ENCODE data around the genes PTPN7 and FMOD.

GRCh38 chr1:202076066-202076540, 46.6 kb upstream of the GPR37L1 start:
- RRBS = no CpG with 5 or more reads among the region's 6 CpGs

DNA sequence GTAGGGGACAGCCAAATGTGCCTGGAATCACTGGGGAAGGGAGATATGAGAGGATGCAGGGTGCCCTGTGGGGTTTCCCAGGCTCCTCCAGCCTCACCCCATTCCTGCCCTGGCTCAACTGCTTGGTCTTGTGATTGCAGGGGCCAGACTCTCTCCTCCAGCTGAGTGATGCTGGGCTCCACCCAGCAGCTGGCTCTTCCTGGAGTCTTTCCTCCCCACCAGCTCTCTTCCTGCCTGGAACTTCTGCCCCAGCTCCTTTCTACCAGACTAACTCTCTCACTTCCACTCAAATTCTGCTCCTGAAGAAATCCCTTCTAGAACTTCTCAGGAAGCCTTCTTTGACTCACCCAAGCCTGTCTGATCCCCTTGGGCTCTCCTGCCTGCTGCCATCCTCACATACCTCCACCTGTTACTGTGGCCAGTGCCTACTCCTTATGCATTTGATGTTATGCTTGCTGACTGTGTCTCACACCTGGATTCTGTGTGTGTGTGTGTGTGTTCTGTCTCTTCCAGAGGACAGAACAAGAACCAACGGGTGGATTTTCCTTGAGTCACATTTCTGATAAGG, 9.2 kb upstream of the GPR37L1 start:
- RRBS = no CpG with 5 or more reads among the region's 1 CpG

- RRBS = no CpG with 5 or more reads among the region's 30 CpGs
Measured at GRCh38 chr1:202137771-202138762, 6.5 kb downstream of the ARL8A start.

DNA sequence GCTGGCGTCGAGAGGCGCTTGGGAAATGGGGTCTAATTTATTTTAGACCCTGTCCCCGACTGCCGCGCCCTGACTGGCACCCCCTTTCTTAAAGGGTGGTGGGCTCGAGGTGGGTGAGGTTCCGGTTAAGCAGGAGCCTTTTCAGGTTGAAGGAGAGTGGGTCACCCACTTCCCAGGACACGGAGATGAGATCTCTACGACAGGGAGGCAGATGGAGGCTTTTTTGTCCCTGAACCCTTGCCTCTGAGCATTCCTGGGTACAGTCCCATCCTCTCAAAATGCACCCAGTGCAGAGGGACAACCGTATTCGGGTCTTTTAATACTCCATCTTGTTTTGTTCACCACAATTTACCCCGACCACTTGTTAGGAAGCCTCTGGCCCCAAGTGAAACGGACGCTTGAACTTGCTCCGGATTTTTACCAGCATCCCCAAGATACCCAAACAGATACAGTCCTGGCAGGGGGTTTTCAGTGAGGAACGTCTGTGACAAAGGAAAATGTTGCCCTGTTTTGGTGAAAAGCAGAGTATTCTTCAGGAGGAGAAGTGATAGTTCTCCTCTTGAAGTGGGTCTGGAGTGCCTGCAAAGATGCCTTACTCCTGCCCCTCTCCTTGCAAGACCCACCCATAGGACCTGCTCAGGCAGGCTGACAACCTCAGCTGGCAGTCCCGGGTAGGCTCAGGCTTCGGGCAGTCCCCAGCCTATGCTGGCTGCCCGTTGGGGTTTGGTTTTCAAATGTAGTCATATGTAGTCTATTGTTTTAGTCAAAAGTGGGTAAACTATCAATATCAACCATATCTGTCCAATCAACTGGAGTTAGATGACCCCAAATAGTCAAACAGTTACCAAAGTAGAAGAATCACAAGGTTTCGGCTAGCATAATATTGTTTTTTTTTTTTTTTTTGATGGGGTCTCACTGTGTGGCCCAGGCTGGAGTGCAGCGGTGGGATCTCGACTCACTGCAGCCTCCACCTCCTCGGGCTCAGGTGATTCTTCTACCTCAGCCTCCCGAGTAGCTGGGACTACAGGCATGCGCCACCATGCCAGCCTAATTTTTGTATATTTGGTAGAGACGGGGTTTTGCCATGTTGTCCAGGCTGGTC, 763 bp upstream of the ARL8A start:
- RRBS = no CpG with 5 or more reads among the region's 27 CpGs

DNA sequence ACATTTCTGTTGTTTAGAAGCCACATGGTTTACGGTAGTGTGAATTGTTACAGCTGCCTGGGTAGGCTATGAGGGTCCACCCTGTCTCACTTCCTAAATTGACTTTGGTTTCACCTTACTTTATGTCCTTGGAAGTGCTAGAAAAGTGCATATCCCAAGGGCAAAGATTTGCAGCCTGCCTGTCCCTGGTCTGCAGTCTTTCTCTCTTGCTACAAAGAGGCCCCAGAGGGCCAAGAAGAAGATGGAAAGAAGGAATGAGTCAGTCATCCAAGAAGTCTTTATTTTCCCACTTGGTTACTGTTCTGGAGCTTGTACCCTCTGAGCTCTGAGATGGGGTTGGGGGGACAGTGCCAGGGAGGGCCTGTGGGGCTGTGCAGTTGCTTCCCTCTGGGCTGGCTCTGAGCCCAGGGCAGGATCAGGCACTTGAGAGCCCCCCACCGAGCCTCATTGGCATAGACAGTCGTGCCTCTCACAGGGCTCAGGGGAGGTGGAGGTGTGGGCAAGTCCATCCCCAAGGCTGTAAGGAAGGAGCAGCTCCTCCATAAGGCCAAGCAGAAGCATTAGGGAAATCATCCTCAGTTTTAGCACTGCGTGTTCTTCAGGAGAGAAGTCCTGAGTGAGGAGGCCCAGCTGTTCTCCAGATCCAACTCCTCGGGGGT, 2.3 kb upstream of the ARL8A start:
- RRBS = no CpG with 5 or more reads among the region's 5 CpGs

DNA sequence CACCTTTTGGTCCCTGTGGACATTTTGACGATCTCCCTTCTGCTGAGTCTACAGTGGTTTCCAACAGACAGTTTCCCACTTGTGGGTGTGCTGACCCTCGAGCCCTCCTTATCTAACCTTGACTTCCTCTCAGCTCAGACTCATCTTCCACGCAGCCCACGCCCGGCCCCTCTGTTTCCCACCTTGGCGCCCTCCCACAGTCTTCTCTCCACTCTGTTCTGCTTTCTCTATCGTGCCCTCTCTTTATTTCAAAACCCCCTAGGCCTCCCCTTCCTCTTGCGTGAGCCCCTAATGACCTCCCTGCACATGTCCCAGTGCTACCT, 6.1 kb upstream of the ARL8A start:
- RRBS = no CpG with 5 or more reads among the region's 8 CpGs

GRCh38 chr1:202157666-202158258, 2.6 kb downstream of the PTPN7 start:
- RRBS = no CpG with 5 or more reads among the region's 11 CpGs

- RRBS = no CpG with 5 or more reads among the region's 10 CpGs
Measured at GRCh38 chr1:202159847-202160278, 539 bp downstream of the PTPN7 start.

GRCh38 chr1:202160279-202161081, at the start of gene PTPN7:
PTPN7 (minus strand) TSS chr1:202160602.
- RRBS = no CpG with 5 or more reads among the region's 19 CpGs

GRCh38 chr1:202184693-202185329, 8.8 kb upstream of the LGR6 start:
- RRBS = no CpG with 5 or more reads among the region's 21 CpGs

GRCh38 chr1:202623021-202623386, 87.2 kb downstream of the SYT2 start:
- RRBS = no CpG with 5 or more reads among the region's 8 CpGs

DNA sequence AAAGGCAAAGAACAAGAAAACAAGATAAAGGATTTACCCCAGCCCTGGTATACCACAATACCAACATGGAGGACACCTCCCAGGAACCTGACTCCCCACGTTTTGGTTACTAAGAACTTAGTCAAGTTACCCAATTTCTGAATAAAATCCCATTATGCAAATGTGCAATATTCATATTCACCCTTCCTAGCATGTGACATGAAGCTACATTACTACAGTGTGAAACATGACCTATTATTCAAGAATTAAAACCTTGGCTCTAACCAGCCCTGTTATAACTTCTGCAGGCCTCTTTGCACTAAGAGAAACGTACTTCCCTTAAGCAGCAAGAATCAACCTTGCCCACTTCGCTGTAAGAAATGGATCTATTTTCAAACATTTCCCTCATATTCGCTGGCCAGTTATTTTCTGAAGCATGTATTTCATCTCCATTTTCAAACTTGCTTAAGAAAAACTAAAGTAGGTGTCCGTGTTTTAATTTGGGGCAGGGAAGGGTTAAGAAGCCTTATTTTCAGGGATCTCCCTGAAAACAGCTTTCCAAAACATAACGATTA, 2.0 kb downstream of the KDM5B start:
- RRBS = no CpG with 5 or more reads among the region's 6 CpGs

GRCh38 chr1:202891327-202891808, 2.4 kb upstream of the RABIF start:
- RRBS = no CpG with 5 or more reads among the region's 2 CpGs

- RRBS = no CpG with 5 or more reads among the region's 11 CpGs
Measured at GRCh38 chr1:203029085-203029752, 2.9 kb downstream of the PPFIA4 start.

GRCh38 chr1:203144685-203145119, 17.2 kb downstream of the ADORA1 start:
- RRBS = no CpG with 5 or more reads among the region's 6 CpGs

DNA sequence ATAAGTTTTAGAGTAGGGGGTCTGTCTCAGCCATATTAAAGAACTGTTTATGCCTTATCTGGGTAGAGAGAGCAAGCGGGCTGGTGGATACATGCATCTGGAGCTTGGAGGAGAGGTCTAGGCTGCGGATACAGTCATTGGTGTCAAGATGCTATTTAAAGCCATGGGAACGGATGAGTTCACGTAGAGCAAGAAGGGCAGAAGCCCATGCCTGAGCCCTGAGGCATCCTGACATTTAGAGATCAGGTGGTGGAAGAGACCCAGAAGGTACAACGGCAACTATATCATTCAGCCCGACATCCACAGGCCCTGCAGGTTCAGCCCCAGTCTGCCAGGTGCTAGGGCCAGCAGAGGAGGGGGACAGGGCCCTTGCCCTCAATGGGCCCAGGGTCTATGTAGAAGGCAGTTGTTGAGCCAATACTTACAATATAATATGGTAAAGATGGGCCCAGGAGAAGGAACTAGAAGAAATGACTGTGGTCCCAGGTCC, 15.1 kb upstream of the CHI3L1 start:
- RRBS = no CpG with 5 or more reads among the region's 6 CpGs

GRCh38 chr1:203299015-203299563, 6.2 kb upstream of the BTG2 start:
- RRBS = no CpG with 5 or more reads among the region's 4 CpGs

DNA sequence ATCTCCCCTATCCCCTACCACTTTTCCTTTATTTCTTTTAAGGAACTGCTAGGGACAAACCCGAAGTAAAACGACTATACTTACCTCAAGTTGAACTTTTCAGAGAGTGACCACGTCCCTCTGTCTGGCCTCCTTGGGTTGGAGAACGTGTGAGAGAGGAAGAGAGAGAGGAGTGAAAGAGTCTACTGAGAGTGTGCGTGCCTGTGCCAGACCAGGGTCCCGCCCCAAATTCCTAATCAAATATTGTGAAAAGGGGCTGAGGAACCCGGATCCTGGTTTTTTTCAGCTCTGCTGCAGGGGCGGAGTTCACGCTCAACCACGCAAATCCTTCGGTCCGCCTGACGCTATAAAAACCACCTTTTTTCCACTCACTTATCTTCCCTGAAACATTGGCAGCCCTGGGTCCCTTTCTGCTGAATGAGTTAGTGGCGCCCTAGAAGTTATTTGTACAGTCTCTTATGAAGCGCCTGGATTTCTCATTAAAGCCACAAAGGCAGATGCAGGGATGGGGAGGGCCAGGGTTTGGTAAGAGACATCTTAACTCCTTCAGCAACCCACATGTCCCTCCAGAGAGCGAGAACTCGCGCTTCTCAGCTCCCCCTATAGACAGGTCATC, at the start of gene FMOD:
Gene FMOD, minus strand, starts transcription at position 174 of the 616 bp plus-strand sequence.
- RRBS = no CpG with 5 or more reads among the region's 18 CpGs

DNA sequence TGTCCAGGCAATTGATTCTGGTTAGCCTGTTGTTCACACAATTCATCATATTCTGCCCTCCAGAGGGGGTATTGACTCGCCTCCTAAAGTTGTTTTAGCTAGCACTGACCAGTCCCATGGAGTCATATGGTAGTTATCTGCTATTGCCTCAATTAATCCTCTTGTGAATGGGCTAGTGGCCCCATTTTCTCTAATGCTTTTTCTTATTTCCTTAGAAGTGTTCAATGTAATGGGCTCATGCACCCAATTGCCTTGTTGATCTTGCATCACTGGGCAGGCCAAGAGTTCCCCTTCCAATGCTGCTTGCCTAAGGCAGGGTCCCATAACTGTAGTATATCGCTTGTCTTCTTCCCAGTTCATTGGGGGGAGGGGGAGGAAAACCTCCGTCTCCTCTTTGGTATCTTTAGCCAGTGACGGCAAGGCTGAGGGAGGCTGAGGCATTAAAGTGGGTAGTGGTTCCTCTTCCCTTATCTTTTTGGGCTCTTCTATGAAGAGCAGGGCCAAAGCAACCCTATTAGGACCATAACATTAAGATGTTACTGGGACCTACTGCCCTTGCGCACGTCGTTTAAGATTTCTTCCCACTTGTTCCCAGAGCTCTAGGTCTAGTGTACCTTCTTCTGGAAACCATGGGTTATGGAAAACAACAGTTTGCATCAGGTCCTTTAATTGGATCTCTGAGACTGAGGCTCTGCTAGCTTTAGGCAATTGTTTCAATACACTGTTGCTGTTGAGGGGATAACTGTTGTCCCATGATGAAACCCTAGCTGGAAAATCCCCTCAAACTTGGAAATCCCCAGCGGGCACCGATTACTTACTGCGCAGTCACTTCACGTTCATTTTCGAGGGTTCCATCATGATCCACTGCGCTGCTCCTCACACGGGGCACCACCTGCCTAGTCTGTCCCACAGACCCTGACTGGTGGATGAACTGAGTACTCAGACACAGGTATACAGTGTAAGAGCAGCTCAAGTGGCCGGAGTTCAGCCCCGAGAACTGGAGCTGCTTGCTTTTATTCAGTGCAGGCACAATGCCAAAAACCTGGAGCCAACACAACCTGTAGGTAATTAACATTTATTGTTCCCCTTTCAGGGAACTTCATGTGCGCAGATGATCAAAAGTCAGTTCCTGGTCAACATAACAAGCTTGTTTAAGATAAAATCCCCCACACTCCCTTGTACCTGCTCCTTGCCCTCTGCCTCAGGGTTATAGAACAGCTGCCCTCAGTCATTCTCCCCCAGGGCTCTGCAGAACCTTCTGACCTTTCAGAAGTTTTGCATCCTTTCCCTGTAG, 46.9 kb upstream of the PRELP start:
- RRBS = no CpG with 5 or more reads among the region's 17 CpGs

- RRBS = no CpG with 5 or more reads among the region's 4 CpGs
Measured at GRCh38 chr1:203464272-203464725, 11.3 kb upstream of the PRELP start.